Bronchus fibroblast of lung (primary cell): ENCODE measurements around the genes NID2 and ERO1A.

DNA sequence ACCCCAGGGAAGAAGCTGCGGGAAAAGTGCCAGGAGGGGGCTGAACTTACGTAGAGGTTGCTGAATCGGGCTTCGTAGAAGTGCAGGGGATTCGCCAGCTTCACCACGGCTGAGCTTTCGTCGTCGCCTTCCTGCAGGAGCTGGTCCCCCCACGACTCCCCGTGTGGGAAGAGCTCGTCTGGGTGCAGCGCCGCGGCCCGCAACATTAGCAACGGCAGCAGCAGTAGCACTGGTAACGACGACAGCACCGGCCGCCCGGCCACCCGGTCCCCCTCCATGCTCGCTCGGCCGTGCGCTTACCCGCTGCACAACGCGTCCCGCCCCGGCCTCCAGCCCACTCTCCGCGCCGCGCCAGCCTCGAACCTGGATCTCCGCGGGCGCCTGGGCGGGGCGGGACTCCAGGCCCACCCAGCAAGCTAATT is at the start of gene NID2:
NID2 (minus strand) TSS at position 343 of the 422 bp plus-strand sequence.
- RAMPAGE, long total RNA = no peak

GRCh38 chr14:52316481-52317023 is 2.4 kb downstream of the PTGER2 start:
- RAMPAGE, long total RNA = no peak

- RAMPAGE, long total RNA = no peak
Observed at GRCh38 chr14:52327567-52327800, 13.4 kb downstream of the PTGER2 start.

- RAMPAGE, long total RNA = no peak
Observed at GRCh38 chr14:52352521-52353027, 38.5 kb downstream of the PTGER2 start.

DNA sequence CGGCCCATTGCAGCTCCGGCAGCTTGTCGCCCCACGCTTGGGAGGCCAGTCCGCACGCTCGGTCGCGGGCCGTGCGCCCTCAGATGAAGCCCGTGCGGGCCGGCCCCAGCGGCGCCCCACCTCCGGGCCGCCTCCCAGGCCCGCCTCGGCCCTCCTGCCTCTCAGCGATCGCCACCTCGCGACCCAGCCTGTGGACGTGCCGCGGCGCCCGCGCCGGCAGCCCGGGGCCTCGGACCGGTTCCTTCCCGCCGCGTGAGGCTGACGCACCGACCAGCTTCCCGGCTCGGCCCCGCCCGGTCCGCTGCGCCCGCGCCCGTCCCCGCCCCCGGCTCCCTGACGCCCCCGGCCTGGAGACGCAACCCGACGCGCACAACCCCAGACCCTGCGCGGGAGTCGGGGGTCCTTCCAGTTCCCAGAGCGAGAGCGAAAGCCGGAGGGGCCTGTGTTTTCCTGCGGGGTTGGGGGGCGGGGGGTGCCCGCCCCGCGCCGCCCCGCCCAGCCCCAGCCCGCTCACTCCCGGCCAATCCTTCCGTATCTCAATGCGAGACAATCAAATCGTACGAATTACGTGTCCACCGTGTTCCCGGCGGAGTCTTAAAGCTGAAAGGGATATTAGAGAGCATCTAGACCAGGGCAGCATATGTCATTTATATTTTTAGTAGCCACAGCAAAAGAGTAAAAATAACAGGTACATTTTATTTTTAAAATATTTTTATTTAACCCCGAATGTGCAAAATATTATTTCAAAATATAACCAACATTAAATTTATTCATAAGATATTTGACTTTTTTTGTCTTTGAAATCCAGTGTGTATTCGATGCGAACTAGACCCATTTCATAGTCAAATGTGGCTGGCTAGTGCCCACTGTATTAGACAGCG is at the start of gene ERO1A:
ERO1A (minus strand) TSS at position 85 of the 881 bp plus-strand sequence.
- RAMPAGE, long total RNA = no peak

- RAMPAGE, long total RNA = no peak
Observed at GRCh38 chr14:52844632-52845008, 53.2 kb upstream of the GNPNAT1 start.

- RAMPAGE, long total RNA = no peak
Observed at GRCh38 chr14:52937155-52937871, 13.5 kb downstream of the FERMT2 start.

GRCh38 chr14:53042340-53043098 is 91.7 kb upstream of the FERMT2 start:
- RAMPAGE, long total RNA = no peak

DNA sequence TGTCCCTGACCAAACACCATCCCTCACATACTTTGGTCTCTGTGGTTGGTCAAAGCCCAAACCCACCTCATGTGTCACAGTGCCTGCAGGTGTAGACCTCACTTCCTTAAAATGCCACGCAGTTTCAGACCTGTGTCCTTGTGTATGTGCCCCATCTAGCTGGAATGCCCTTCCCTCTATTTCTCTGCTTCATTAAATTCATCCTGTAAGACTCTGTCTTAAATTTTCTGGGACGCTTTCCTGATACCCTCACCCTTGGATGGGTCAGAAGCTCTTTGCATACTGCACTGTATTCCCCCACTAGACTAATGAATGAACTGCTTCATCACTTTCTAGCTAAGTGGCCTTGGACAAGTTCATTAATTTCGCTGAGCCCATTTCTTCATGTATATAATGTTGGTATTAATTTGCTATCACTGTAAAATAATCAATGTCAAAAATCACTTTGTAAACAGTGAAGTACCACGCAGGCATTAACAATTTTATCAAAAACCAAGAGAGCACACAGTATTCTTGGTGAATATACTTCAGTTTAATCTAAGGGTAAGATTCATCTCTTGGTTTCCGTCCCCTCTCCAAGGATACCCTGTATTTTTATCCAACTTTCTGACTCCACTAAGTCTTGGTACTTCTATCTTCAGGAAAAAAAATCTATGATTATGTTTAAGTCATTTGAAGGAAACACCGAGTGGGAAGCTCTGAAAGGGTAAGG is 2.9 kb downstream of the DDHD1 start:
- RAMPAGE, long total RNA = no peak

DNA sequence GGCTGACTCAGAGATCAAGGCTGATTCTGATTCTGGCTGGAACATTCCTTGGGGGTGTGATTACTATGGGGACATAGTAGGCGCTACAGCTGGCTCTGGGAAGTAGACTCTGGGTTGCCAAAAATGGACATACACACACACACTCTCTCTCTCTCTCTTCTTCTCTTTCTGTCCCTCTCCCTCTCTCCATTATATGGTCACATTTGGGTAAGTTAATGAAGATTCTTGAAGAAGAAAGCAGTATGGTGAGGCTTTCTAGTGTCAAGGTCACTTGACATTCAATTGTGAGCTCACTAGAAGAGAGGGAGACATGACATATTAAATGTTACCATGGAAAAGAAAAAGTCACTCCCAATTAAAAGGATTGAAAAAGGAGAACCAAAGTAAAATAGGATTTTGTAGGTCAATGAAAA is 174.7 kb upstream of the DDHD1 start:
- RAMPAGE, long total RNA = no peak

DNA sequence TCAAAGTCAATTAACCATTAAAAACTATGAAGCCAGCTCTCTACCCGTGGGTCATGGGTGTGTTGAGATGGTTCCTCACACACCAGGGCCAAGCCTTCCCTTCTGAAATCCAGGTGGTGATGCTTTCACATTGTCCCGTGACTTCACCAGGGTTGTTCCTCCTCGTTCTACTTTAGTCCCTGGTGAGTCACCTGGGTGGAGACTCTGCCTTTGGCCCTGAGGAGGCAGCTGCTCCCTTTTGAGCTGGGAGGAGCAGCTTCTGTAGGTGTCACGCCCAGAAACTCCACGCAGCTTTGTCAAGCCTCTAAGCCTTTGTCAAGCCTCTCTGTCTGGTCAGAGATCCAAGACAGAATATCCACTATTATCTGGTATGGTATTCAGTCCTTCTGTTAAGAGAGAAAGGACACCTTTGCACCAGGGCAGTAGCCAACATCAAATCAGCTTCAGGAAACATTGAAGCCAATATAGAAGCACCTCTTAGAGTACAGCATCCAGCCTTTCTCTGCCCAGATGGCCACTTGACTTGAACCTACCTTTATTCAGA is 348.2 kb downstream of the BMP4 start:
- RAMPAGE, long total RNA = no peak

DNA sequence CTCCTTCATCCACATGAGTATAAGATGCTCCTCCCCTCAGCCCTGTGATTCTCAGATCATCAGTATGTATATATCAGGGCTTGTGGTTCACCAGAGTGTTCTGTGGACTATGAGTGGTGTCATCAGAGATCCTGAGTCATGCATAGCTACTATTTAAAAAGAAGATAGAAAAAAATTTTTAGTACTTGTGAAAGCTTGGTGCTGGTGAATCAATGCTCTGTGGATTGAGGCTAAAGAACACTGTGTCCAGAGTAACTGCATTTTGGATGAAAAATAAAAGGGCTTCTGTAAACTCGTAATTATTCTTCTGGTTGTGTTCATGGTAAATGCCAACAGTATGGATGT is 285.8 kb downstream of the BMP4 start:
- RAMPAGE, long total RNA = no peak

DNA sequence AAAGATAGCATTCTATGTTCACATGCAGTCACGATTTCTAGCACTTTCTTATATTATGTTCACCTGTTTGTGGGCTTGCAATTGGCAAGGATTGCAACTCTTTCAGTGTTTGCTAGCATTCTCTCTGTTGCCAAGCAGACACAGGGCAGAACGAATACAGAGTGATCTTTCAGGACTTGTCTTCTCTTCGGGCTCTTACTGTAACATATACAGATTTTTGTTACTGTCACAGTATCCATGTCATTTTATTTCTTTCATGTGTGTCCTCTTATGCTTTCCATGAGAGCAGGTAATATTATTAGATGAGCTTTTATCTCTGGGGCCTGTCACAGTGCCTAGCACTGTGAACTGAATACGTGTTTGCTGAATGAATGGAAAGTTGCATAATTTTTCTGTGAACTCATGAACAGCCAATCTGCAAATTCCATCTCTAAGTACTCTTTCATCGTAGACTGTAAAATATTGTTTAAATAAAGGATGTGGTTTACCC is 105.1 kb downstream of the BMP4 start:
- RAMPAGE, long total RNA = no peak

- RAMPAGE, long total RNA = no peak
Observed at GRCh38 chr14:53888595-53888968, 68.0 kb downstream of the BMP4 start.

- RAMPAGE, long total RNA = no peak
Observed at GRCh38 chr14:53949680-53950703, 6.6 kb downstream of the BMP4 start.

DNA sequence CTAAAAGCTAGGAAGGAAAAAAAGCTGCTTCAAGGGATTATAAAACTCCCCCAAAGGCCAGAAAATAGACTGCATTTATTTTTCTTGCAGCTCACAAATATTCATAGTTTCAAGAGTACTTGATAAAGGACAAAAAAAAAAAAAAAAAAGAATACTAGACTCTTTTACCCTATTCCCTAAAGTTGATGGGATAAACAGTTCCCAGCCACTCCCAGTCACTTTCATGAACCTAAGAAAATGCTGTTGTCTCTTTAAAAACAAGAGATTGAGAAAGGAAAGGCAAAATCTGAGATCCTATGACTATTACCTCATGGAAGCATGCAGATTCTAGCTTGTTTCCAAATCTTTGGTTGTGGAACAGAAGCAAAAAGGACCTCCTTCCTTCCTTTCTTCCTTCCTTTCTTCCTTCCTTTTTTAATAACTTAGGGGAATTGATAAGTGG is 128.8 kb upstream of the BMP4 start:
- RAMPAGE, long total RNA = no peak

DNA sequence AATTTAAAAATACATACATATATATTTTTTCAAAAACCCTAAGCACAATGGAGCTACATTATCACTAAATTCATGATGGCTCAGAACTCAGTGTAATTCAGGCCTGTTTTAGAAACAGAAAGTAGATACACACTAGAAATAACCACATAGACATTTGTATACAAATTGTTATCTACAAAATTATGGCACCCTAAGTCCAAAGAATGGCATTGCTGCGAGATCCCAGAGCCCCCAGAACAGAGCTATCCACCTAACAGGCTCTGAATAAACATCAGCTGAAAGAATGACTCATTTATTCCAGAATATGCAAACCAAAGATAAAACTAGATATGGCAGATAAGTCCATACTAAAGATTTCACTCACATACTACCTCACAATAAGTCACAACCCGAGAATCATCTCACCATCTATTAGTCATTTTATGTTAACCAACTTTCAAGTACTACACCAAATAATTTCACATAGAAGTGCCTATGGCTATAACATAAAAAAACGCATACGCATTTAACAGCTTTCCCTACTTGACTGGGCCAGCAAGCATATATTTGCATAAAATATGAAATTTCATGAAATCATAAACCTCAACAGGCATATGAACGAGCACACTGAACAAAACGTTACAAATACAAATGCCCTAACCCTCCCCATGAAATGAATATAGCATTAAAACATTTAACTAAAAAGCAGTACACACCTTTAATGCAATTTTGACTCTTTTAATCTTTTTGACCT is 5.6 kb downstream of the CNIH1 start:
- RAMPAGE, long total RNA = no peak

GRCh38 chr14:54493262-54493840 is 4.6 kb upstream of the GMFB start:
- RAMPAGE, long total RNA = no peak

- RAMPAGE, long total RNA = no peak
Observed at GRCh38 chr14:54565445-54566300, 1.3 kb upstream of the SAMD4A start.

DNA sequence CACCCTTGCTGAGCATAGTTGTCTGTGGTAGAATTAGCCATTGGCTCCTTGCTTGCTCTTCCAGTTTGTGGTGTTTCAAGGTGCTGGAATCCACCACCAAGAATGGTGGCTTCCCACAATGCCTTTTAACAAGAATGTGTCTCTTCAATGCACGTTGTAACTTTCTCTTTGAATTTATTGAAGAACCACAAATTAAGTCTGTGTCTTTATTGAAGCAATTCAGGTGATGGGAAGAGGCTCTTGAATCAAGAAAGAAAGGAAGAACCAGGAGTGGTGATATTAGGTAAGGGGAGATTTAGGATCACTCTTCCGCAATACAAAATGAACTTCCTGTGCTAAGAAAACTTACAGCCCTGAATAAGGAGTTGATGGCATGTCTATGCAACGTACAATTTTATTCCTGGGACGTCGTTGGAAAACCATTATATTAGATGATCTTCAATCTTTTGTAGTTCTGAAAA is 37.3 kb downstream of the SAMD4A start:
- RAMPAGE, long total RNA = no peak